Aortic smooth muscle cell (primary cell): ENCODE results near the genes KRT81, KRT85 and KRT71.

DNA sequence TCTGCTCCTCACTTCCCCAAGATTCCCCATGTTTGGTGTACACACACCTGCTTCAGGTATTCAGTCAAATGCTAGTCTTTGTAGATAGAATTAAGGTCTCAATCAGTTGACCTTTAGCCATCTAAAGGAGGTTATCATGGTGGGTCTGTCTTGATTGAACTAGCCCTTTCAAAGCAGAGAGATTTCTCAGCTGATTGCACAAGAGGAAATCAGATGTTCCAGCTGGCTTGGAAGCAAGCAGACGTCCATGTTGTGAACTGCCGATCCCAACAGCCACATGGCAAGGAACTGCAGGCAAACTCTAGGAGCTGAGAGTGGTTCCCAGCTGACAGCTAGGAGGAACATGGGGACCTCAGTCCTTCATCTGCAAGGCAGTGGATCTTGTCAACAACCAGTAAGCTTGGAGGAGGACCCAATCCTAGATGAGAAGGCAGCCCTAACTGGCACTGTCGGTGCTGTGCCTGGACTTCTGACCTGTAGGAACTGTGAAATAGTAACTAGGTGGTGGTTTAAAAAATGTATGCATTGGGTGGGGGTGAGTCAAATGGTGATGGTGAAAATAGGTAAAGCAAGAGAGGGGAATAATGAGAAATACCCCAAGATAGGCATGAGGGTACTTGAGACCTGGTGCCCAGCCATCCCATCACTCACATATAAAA is 7.7 kb downstream of the ACVR1B start:
- RRBS, result no CpG with 5 or more reads among the region's 3 CpGs

DNA sequence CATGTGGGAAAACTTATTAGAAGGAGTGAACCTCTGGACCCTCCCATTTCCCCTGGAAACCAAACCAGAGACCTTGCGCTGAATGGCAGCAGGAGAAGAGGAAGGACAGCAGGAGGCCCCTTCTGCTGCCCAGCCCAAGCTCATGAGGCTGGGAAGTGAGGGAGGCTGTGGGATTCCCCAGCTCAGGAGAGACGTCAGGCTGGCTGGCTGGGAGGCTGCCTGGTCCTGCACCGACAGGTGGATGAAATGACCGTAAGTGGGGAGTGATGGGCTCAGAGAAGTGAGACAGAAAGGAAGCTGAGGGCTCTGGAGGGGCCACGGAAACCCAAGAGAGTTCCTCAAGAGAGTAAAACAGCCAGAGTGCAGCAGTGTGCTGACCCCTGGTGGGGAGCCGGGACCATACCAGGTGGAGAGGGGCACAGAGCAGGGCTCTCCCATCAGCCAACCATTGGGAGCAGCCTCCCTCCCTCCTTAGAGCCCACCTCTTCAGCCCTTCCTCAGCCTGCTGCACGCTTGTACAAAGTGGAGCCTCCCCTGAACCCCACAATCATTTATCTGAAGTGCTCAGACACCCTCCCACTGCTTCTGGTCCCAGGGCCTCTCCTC is 13.9 kb downstream of the TAMALIN start:
- RRBS, result no CpG with 5 or more reads among the region's 7 CpGs

- RRBS, result no CpG with 5 or more reads among the region's 8 CpGs
Measured at GRCh38 chr12:52032277-52032749, 18.9 kb upstream of the NR4A1 start.

GRCh38 chr12:52037624-52037966 is 13.6 kb upstream of the NR4A1 start:
- RRBS, result under 1% methylated on average over 5 of the region's 20 CpGs

DNA sequence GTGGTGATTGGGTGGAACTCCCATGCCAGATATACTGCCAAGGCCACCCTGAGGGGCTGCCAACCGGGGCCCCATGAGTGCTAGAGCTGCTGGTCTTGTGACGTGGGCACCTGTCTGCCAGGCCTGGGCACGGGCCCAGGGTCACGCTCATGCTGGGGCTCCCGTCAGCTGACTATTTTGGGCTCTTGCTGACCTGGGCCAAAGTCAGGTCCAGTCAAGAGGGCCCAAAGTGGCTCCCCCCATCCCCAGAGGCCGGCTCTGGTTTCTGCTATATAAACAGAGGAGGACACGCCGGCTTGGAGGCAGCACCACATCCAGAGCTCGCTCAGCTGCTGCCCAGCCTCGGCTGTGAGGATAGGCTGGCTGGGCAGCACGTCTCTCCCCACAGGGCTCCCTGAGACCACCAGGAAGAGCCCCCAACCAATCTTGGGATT is 7.8 kb upstream of the NR4A1 start:
- RRBS, result no CpG with 5 or more reads among the region's 11 CpGs

GRCh38 chr12:52045436-52046138 is 5.7 kb upstream of the NR4A1 start:
- RRBS, result no CpG with 5 or more reads among the region's 6 CpGs

GRCh38 chr12:52056021-52056956 is 5.0 kb downstream of the NR4A1 start:
- RRBS, result no CpG with 5 or more reads among the region's 24 CpGs

GRCh38 chr12:52063587-52064929 is 5.7 kb upstream of the ATG101 start:
- RRBS, result no CpG with 5 or more reads among the region's 24 CpGs

- RRBS, result 43% methylated on average over 9 of the region's 33 CpGs
Measured at GRCh38 chr12:52146649-52148049, 44.7 kb downstream of the KRT80 start.

DNA sequence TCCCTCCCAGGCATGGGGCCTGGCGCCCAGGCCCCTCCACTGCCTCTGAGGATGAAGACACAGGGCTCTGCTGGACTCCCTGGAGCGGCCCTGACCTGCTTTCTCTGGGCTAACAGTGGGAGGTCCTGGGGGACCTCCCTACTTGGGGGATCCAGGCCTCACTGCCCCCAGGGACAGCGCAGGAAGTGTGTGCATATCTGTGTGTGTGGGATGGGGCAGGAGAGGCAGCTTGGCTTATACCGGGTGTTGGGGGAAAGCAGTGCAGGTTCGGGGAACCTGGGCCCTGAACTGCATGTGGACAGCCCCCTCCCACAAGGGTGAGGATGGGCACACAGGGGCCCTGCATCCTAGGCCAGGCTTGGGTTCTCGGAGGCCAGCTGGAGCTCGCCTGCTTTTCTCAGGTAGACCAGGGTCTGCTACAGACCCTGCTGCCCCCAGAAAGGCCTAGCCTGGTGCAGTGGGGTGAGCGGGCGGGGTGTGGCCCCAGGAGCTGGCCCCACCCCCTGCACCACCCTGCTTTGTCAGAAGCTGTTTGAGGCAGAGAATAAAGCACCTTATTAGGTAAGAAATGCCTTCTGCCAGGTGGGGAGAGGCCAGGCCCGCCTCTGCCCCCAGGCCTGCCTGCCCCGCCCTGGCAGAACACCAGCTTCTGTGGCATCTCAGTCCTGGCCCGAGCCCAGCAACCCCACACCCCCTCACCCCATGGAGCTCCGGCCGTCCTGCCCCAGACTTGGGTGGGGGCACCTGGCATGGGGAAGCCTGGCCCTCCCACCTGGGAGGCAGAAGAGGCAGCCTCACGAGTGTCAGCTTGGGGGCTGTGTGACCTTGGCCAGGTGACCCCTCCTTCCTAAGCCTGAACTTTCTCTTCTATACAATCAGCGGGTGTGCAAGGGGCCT is 43.4 kb downstream of the KRT80 start:
- RRBS, result no CpG with 5 or more reads among the region's 16 CpGs

GRCh38 chr12:52151481-52152721 is 39.9 kb downstream of the KRT80 start:
- RRBS, result 4% methylated on average over 20 of the region's 68 CpGs

DNA sequence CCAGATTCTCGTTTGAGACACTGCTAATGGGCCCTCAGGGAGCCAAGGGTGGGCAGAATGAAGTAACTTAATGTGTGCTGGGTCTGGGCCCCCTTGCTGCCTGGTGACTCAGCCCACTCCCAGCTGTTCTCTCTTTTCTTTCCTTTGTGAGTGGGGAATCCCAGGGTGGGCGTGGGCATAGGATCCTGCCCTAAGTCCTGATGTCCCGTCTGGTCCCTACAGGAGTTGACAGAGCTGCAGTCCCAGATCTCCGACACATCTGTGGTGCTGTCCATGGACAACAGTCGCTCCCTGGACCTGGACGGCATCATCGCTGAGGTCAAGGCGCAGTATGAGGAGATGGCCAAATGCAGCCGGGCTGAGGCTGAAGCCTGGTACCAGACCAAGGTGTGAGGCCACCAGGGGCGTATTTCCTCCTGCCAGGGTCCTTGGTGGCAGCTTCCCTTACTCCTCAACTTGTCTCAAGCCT is 8.2 kb downstream of the KRT7 start:
- RRBS, result no CpG with 5 or more reads among the region's 10 CpGs

- RRBS, result 11% methylated on average over 4 of the region's 50 CpGs
Measured at GRCh38 chr12:52249863-52250865, 17.1 kb downstream of the KRT7 start.

- RRBS, result no CpG with 5 or more reads among the region's 6 CpGs
Measured at GRCh38 chr12:52251470-52252191, 18.6 kb downstream of the KRT7 start.

DNA sequence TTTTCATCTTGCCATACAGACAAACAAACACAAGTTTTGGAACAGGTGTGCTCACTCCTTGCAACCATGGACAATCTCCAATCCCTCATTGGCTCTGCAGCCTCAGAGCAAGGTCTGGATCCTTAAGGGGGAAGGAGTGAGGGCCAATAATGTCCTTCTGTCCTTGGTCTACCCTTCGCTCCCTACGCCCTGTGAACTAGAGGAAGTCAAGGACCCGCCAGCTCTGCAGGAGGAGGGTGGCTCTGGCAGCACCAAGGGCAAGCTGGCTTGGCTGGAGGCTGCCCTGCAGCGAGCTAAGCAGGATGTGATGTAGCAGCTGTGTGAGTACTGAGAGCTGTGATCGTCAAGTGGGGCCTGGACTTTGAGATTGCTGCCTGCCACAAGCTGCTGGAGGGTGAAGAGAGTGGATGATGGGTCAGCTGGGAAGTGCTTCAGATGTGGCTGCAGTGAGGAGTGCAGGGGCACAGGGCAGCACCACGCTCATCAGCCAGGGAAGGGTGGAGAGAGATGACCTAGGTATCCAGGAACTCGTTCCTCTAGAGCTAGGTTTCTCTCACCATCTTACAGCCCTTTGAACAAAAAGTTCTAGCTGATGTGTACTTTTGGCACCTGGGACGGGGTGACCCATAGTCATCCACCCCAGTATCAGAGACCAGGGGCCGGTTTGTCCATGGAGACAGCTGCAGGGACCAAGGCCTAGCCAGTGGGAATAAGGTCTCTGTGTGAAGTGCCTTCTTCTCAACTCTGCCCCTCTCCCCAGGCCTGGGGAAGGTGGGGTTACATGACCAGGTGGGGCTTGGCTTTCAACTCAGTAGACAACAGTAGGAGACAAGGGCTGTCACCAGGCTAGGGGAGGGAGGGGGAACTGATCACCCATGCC is 3.1 kb downstream of the KRT86 start:
- RRBS, result no CpG with 5 or more reads among the region's 9 CpGs

GRCh38 chr12:52291247-52291749 is at the start of gene KRT81:
KRT81 (minus strand) TSS chr12:52291534.
- RRBS, result no CpG with 5 or more reads among the region's 33 CpGs

DNA sequence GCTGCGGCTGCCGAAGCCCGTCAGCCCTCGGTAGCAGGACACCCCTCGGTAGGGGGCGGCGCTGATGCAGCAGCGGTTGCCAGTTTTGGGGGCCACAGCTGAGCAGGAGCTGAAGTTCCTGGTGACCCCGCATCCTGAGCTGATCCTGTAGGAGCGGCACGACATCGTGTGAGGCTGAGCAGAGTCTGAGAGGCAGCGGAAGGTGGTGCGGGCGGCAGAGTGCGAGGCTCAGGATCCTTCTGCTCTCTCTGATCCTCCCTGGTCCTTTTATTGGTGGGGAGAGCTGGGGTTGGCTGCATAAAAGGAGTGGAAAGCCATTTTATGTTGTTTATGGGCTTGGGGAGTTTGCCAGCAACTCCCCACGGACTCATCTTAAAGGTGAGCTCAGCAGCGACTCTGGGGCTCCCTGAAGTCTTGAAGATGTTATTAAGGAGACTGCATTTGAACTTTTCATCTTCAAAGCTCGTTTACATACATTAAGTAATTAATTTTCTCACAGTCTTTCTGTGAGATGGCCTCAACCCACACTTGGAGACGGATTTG is at the start of gene KRT85:
Gene KRT85, minus strand, starts transcription at position 241 of the 543 bp plus-strand sequence.
- RRBS, result no CpG with 5 or more reads among the region's 20 CpGs

- RRBS, result no CpG with 5 or more reads among the region's 7 CpGs
Measured at GRCh38 chr12:52497870-52498378, 4.9 kb upstream of the KRT6A start.

DNA sequence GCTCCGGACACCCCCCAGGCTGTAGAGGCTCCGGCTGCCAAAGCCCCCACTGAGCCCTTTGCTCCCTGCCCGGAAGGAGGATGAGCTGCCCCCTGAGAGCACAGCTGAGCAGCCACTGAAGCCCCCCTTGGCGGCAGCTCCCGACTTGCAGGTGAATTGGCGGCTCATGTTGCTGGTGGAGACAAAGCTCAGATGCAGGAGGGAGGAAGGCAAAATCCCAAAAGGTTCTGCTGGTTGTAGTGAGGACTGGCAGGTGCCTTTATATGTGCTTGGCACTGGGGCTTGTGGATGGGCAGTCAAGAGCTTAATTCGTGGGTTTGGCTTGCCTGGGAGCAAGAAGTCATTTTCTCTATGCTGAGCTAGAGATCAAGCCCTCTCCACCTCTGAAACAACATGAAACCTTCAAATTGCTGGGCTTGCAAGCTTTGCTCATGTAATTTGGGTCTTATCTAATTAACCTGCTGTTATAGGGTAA is at the start of gene KRT71:
Gene KRT71, minus strand, starts transcription at position 236 of the 475 bp plus-strand sequence.
- RRBS, result 39% methylated on average over 1 of the region's 7 CpGs

DNA sequence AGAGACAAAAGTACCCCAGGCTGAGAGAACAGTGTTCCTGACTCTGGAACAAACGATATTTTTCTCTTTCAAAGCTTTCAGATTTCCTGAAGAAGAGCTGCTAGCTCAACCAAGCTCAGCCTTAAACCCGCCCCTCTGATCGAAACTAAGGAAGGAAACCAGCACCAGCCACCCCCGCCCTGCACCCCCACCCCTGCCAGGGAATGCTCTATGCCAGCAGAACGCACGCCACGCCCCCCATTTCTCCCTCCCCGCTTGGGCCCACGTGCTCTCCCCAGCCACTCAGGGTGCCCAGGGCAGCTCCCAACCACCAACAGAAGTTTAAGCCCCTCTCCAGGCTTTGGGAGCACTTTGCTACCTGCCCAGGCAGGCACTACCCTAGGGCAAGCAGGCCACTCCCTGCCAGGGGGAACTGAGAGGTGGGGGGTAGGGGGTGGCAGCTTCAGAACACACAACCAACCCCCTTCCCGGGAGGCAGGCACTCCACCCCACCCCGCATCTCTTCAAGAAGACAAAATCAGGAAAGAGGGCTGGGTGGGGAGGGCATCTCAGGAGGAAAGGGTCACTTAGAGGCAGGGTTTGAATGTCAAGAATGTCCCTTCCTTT is 18.9 kb upstream of the KRT78 start:
- RRBS, result no CpG with 5 or more reads among the region's 11 CpGs